Heart (tissue), 3 donors: ENCODE results near the genes RAD50 and SKP1.

DNA sequence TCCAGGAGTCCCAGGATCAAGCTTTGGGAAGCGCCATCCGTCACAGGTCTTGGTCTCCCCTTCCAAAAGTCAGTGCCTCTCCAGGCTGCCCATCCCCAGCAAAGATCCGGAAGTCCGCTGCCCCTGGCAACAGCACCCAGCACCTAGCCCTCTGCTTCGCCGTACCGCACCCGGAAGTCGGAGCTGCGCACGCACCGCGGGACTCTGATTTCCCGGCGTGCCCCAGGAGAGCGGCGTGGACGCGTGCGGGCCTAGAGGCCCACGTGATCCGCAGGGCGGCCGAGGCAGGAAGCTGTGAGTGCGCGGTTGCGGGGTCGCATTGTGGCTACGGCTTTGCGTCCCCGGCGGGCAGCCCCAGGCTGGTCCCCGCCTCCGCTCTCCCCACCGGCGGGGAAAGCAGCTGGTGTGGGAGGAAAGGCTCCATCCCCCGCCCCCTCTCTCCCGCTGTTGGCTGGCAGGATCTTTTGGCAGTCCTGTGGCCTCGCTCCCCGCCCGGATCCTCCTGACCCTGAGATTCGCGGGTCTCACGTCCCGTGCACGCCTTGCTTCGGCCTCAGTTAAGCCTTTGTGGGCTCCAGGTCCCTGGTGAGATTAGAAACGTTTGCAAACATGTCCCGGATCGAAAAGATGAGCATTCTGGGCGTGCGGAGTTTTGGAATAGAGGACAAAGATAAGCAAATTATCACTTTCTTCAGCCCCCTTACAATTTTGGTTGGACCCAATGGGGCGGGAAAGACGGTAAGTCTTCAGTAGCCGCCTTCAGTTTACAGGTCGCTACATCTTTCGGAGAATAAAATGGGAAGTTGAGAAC, at the start of gene RAD50:
TSS of gene RAD50 (plus strand) at position 262 of the 811 bp plus-strand sequence.
- RAMPAGE, long total RNA, 2 experiments, result start-site peak on the plus strand in 1 of 2 experiments, centred at position 287 of the sequence, 158 reads per replicate

DNA sequence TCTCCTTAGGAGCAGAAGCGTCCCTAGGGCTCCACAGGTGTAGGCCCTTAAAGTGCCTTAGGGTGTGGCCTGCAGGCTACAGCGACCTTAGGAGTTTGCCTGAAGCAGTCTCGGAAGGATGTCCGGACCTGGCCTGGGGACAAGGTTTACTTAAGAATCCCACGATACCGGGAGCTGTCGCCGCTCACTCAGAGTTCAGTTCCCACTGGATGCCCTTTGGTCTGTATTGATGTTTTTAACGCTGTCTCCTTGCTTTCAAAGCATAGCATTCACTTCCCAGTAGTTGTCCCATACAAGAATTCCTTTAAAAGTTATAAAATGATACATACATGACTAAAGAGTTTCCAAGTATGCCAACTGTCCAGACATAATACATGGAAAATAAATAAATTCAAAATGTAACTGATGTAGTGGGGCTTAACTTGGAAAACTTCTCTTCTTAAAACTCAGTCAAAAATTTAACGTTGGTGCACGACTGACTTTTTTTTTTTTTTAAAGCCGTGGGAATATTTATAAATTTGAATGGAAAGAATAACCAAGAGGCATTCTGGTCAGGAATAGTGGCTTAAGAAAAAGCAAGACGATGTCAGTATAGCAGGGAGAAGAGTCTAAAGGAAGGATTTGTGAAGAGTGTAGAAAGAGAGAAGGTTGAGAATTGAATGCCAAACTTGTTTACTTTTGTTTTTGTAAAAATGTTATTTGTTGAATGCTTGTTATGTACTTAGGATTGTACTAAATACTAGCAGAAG, 924 bp downstream of the RAD50 start:
- RAMPAGE, long total RNA, 2 experiments, result no peak in any of the 2 experiments

DNA sequence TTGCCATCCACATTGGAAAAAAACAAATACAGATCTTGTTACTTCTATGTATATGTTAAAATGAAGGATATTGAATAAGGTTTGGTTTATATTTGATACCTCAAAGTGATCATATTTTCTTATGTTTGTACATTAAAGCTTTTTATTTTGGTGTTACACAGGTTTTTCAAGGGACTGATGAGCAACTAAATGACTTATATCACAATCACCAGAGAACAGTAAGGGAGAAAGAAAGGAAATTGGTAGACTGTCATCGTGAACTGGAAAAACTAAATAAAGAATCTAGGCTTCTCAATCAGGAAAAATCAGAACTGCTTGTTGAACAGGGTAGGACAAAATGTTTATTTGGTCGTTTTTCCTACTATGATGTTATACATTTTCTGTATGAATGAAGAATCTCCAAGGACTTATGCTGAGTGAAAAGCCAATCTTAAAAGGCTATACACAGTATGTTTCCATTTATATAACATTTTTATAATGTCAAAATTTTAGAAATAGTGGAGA, 31.0 kb downstream of the RAD50 start:
- RAMPAGE, long total RNA, 2 experiments, result no peak in any of the 2 experiments

DNA sequence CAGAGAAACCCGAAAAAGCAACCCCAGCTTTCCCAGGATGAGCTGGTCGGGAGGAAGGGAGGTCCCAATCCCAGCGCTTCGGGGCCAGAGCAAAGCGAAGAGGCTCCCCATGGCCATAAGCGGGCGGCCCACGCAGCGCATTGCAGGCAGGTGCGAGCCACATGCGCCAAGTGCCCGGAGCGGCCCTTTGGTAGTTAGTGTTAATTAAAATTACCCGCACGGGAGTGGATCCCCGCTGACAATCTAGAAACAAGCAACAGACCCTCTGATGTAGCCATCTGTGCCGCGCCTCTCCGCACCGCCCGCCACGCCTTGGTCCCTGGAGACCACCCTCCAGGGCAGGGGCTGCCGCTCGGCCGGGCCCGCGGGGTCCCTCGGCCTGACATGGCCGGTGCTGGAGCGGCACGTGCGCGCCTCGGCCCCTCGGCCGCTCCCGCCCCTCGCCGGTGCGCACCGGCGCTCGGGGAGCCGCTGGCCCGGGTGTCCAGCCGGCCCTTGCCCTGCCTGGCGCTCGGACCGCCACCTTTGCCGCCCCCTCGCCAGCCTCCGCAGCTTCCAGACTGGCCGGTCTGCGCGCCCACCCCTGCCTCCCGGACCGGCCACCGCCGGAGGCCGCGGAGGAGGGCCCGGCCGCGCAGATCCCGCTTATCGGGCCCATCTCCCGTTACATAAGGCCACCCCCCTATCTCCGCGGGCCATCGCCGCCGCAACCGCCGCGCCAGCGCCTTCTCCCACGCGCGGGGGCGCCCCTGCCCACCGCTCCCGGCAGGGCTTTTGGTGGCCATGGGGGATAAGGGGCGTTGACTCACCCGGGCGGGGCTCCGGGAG, 2.0 kb upstream of the IL13 start:
- RAMPAGE, long total RNA, 2 experiments, result no peak in any of the 2 experiments

GRCh38 chr5:132666169-132666976, 7.4 kb upstream of the IL4 start:
- RAMPAGE, long total RNA, 2 experiments, result no peak in any of the 2 experiments

GRCh38 chr5:132669836-132670423, 3.9 kb upstream of the IL4 start:
- RAMPAGE, long total RNA, 2 experiments, result no peak in any of the 2 experiments

DNA sequence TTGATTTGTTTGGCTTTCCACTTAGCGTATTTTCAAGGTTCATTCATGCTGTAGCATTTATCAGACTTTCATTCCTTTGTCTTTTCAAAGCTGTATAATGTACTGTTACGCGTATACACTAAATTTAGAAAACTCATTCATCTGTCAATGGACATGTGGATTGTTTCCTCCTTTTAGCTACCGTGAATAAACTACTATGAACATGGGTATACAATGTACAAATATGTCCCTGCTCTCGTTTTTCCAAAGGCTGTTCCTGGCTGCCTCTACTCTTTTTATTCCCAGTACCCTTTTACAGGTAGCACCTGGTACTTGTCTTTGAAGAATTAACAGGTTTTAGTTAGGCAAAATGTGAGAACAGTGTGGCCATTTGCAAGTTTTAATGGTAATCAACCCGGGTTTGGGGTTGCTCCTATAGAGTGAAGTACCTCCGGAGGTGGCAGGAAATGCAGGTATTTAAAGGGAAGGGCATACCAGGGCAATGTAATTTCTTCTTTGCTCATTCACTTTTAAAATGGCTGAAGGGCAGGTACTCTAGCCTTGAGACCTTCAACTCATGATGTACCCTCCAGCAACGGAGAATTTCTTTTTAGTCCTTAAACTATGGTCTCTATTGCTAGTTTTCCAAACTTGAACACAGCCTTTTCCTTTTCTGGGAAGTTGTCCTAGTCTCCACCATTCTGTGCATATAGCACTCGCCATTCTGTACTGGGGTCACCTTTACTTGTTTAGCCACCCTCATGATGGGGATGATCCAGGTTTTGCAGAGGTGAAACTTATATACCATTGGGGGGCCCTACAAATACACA, 1.4 kb upstream of the HSPA4 start:
- RAMPAGE, long total RNA, 2 experiments, result no peak in any of the 2 experiments

GRCh38 chr5:133407476-133407743, 204.9 kb downstream of the FSTL4 start:
- RAMPAGE, long total RNA, 2 experiments, result no peak in any of the 2 experiments

GRCh38 chr5:133930102-133930806, 38.2 kb downstream of the C5orf15 start:
- RAMPAGE, long total RNA, 2 experiments, result no peak in any of the 2 experiments

DNA sequence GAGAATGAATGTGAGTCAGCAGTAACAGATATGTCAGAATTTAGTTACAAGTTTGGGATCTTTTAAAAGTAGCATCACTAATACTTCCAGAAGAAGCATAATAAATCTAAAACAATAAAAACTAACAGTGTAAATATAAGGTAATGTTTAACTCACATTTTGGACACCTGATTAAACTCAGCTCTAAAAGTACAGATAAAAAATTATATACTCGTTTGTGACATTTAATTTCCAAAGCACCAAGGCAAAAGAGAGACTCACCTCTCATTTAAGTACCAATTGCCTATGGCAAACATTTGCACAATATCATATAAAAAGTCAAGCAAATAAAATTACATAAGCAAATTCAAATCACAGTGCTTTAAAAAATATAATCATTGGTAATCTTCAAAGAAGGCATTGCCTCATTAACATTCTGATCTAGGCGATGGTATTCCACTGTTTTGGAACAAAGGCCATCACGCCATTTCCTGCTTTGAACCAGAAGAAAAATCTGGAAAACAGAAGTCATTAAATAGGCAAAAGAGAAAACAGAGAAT, 11.9 kb downstream of the C5orf15 start:
- RAMPAGE, long total RNA, 2 experiments, result no peak in any of the 2 experiments

DNA sequence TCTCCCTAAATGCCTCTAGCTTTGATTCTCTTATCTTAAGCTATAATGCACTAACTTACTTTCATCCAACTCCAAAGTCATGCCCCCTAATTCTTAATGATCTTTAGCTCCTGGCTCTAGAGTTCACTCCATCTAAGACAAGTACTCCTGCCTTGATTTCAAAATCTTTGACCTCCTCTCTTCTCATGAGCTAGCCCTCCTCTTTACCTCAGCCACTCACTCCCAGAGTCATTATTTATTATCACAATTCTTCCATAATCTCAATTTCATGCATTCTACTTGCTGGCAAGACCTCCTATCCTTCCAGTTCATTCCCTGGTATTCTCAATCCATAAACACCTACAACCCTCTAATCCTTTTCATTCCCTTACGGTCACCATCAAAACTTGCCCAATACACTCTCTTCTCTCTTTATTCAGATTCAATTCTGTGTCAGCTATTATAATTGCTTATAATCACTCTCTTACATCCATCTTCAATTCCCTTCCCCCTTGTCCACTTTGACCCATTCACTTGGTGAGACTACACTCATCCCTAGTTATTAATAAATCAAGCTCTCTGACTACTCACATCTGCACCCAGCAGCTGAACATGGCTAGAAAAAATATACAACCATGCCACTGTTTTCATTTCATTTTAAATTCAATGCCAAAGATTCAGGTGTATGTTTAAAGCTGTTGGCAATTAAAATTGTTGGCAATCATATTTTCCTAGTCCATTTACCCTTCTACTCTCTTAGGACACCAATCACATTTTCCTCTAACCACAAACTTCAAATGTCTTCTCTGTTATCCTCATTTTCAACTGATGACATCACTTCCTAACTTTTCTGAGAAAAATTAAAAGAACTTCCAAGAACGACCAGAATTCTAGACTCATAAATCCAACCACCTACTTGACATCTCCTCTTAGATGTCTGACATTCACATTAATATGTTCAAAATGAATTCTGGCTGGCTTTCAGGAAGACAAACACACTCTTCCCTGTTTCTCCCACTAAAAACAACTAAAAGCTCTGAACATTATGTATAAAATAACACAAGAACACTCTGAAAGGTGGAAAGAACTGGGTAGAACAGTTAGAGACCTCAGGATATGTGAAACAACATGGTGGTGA, 5.6 kb downstream of the C5orf15 start:
- RAMPAGE, long total RNA, 2 experiments, result no peak in any of the 2 experiments

- RAMPAGE, long total RNA, 2 experiments, result no peak in any of the 2 experiments
Observed at GRCh38 chr5:134090366-134091034, 24.0 kb upstream of the TCF7 start.

DNA sequence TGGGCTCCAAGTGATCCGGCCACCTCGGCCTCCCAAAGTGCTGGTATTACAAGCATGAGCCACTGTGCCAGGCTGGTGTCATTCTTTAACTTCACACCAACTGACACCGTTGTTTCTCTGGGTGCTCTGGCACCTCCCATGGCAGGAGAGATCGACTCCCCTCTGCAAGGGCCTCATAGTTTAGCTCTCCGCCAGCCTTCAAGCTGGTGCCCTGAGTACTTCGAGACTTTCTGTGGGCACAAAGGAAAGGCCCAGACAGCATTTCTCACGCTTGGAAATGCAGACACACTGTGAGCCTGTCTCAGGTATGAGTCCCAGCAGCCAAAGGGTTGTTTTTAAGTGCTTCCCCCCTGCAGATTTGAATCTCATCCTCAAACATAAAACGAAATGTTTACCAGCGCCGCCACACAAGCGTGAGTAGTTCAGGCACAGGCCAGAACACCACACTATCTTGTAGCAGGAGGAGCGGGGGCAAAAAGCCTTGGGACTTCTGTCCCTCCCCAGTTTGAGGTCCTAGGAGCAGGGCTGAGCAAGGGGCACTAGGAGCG, 11.1 kb upstream of the TCF7 start:
- RAMPAGE, long total RNA, 2 experiments, result no peak in any of the 2 experiments

- RAMPAGE, long total RNA, 2 experiments, result no peak in any of the 2 experiments
Observed at GRCh38 chr5:134122063-134123164, 7.9 kb downstream of the TCF7 start.

- RAMPAGE, long total RNA, 2 experiments, result start-site peak on the minus strand in 2 of 2 experiments, at chr5:134176946-134176968 at its widest, 1,365 to 16,324 reads per replicate
Observed at GRCh38 chr5:134176077-134177175, at the start of gene SKP1. Gene SKP1, minus strand, starts transcription at chr5:134176950.

DNA sequence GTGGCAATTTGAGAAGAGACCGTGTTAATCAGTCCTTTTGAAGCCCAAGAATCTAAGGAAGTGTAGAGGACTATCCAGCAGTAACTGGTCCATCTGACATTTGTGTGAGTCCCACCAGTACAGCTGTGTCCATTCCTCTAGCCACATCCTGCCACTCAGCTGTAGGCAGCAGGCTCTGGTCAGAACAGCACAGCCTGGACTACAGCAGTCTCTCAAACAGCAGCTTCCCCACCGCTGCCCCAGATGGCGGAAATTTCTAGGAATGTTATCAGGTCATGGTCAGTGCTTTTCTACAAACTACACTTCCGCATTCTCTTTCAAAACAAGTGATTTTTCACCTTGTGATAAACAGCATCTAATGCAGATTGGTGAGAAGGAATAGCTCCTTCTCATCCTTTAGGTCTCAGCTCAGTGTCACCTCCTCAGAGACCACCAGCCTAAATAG, 10.8 kb upstream of the SKP1 start:
- RAMPAGE, long total RNA, 2 experiments, result no peak in any of the 2 experiments

DNA sequence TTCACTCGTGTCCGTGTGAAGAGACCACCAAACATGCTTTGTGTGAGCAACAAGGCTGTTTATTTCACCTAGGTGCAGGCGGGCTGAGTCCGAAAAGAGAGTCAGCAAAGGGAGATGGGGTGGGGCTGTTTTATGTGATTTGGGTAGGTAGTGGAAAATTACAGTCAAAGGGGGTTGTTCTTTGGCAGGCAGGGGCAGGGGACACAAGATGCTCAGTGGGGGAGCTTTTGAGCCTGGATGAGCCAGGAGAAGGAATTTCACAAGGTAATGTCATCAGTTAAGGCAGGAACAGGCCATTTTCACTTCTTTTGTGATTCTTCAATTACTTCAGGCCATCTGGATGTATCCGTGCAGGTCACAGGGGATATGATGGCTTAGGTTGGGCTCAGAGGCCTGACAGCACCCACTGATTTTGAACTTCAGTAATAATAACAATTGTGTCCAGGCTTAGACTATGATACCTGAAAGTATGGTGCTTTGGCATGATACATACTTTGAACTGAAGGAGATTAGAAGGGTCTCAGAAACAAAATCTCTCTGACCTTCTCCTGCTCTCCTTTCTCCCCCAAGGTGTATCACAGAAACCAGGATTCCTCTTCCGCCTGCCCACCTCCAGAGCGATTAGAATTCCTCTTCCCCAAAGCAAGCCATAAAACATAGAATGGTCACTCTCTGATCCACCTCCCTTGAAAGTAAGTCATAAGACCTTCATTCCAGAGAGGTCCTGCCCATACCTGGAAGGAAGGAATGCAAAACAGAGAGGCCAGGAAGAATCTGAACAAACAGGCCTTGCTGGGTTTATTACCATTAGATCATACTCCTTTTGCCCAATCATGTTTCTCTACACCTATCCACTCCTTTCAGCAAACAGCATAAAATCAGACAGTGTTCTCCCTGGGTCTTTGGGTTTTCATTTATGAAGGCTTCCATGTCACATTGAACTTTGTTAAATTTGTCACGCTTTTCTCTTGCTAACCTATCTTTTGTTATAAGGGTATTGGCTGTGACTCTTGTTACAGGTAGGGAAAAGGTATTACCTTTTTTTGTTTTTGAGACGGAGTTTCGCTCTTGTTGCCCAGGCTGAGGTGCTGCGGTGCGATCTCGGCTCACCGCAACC, 21.1 kb downstream of the CDKL3 start:
- RAMPAGE, long total RNA, 2 experiments, result no peak in any of the 2 experiments

DNA sequence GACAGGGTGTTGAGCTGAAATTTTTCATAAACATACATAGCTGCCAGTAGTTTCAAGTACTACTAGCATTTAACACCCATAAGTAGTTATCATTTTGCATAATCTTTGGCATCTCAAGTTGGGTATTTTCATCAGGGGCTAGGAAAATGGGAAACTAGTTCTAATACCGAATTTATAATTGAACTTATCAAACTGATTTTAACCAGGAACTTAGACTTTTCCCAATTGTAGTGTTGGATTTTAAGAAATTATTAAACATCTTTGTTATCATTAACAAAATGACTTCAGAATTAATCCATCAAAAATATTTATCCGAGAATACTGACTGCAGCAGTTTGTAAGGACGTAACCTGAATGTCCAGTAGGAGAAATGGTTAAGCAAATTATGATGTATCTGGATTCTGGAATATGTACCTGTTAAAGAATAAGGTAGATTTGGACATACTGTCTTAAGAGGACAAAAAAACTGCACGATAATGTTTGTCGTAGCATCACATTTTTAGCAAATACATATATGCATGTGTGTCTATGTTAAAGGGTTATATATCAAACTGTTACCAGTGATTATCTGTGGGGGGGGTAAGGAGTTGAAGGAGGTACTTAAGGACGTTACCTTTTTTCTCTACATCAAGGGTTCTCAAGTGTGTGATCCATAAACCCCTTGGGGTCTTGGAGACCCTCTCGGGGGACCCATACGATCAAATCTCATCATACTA, 5.8 kb downstream of the UBE2B start:
- RAMPAGE, long total RNA, 2 experiments, result no peak in any of the 2 experiments

GRCh38 chr5:134388066-134388515, 16.7 kb downstream of the UBE2B start:
- RAMPAGE, long total RNA, 2 experiments, result no peak in any of the 2 experiments

- RAMPAGE, long total RNA, 2 experiments, result no peak in any of the 2 experiments
Observed at GRCh38 chr5:134459208-134459617, 47.5 kb upstream of the CDKN2AIPNL start.